Kidney (tissue), 2 donors: ENCODE data around the gene YBEY.

- PRO-cap: bidirectional peak, plus-strand start at chr21:46286342, minus-strand start at chr21:46286297; bidirectional peak, plus-strand start at chr21:46286916, minus-strand start at chr21:46286611
- RRBS: 2% methylated on average over 22 of the region's 70 CpGs
These were observed at the start of gene YBEY for GRCh38 chr21:46286134-46286802. TSS of gene YBEY (plus strand) at chr21:46286342.

- PRO-cap: no peak
- RRBS: 37% methylated on average over 3 of the region's 19 CpGs
These were observed 9.4 kb downstream of the YBEY start for GRCh38 chr21:46295218-46296262.

- PRO-cap: no peak
- RRBS: 74% methylated on average over 3 of the region's 26 CpGs
These were observed 33.7 kb downstream of the PCNT start for GRCh38 chr21:46357290-46358465.

DNA sequence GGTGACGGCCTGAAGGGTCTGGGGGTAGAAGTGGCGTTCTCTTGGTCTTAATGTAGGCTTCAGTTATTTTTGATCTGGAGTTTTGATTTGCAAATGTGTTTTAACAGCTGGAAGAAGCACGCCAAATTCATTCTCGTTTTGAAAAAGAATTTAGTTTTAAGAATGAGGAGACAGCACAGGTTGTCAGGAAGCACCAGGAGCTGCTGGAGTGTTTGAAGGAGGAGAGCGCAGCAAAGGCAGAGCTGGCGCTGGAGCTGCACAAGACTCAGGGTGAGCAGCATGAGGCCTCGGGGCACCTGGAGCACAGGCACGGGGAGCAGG is 66.6 kb downstream of the PCNT start:
- PRO-cap: no peak
- RRBS: no CpG with 5 or more reads among the region's 8 CpGs

DNA sequence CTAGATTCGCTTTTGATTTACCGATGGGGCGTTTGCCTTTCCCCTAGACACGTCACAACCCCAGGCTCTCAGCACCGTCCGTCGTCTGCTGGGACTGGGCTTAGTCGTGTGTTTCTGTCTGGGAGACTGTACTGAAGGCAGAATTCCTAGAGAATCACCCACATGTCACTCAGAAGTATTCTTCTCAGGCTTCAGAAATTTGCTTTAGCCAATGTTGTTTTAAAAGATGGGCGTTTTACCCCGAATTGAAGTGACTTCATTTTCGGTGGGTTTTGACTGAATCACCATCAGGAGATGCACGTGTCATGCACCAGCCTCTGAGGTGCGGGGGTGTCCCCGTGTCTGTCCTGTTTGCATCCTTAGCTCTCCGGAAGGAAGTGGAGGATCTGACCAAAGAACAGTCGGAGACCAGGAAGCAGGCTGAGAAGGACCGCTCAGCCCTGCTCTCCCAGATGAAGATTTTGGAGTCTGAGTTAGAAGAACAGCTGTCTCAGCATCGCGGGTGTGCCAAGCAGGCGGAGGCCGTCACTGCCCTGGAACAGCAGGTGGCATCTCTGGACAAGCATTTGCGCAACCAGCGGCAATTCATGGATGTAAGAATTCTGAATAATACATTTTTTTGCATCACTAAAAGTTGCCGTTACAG is 61.7 kb upstream of the DIP2A start:
- PRO-cap: no peak
- RRBS: no CpG with 5 or more reads among the region's 24 CpGs

GRCh38 chr21:46410766-46411663 is 47.7 kb upstream of the DIP2A start:
- PRO-cap: no peak
- RRBS: 86% methylated on average over 6 of the region's 28 CpGs

GRCh38 chr21:46468027-46468642 is 9.4 kb downstream of the DIP2A start:
- PRO-cap: no peak
- RRBS: no CpG with 5 or more reads among the region's 9 CpGs

- PRO-cap: no peak
- RRBS: no CpG with 5 or more reads among the region's 18 CpGs
These were observed 58.0 kb downstream of the S100B start for GRCh38 chr21:46546642-46547449.

- PRO-cap: no peak
- RRBS: no CpG with 5 or more reads among the region's 4 CpGs
These were observed 42.9 kb downstream of the S100B start for GRCh38 chr21:46562047-46562350.

- PRO-cap: no peak
- RRBS: no CpG with 5 or more reads among the region's 6 CpGs
These were observed 19.3 kb downstream of the S100B start for GRCh38 chr21:46585325-46586191.

DNA sequence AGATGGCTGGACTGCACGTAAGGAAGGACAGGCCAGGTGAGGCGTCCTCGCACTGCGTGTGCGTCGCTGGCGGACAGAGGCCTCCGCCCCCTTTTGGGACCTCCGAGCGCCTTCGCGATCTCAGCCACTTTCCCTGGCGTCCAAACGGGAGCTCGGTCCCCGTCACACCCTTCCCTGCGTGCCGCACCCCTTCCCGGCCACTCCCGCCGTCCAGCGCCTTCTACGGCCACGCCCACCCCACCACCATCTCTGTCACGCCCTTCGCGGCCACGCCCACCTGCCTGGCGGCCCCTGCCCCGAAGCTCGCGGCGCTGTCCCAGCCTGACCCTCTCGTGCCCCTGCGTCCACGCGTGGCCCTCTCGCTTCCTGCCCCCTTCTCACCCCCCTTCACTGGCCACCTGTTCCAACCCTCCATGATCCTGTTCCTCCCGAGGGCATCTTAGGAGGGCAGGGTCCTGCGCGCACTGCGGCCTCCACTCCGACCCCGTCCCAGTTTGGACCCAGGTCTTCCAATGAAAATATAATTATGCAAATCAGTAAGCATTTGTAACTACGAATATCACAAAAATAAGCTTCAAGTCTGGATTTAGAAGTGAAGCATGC is 414 bp downstream of the PRMT2 start:
- PRO-cap: bidirectional peak, plus-strand start at position 272 of the sequence, minus-strand start at position 212 of the sequence
- RRBS: no CpG with 5 or more reads among the region's 45 CpGs

DNA sequence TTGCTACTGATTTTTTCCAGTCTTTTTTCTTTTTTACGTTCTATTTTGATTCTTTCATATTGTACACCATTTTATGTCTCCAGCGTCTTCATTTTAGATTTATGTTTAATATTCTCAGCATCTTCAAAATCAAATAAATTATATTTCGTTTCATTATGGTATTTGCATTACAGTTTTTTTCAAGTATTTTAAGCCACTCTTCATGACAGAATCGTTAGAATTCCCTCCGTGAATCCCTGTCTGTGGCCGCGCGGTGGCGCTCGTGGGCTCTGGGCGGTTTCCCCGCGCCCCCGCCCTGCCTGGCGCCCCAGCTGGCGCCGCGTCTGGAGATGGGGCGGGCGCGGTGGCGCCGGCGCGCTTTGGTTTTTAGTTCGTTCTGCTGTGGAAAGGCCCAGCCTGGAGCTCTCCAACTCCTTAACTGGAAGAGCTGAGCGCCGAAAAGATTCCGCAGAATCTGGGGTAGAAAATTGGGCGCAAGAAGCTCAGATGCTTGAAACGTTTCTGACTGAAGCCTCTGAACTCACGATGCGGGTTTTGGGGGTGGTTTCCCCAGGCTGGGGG is 25.7 kb downstream of the PRMT2 start:
- PRO-cap: unidirectional peak, plus-strand start at position 373 of the sequence
- RRBS: no CpG with 5 or more reads among the region's 33 CpGs